Body of pancreas (tissue), 2 donors: ENCODE measurements around the genes SEC22A and HACD2.

DNA sequence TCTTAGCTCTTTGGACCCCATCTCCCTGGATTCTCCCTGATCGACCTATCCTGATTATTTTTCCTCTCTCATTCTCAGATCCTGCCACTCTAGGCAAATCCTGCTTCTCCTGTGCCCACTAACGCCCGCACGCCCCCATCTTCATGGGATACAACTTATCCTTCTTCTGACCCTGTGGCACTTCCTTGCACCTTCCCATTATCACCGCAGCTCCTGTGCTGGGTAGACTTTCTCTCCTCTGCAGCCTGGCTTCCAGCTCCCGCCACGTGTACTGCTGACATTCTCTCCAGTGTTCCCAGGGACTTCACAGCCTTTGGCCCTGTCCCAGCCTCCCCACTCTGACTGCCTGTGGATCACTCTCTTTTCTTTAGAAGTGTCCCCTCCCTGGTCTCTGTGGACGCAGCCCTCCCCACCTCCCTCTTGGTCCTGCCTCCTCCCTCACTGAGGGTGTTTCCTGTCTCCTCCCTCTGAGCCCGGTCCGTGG is 17.3 kb downstream of the PDIA5 start:
- PRO-cap, result no peak
- RAMPAGE, long total RNA, 2 experiments, result no peak in any of the 2 experiments

DNA sequence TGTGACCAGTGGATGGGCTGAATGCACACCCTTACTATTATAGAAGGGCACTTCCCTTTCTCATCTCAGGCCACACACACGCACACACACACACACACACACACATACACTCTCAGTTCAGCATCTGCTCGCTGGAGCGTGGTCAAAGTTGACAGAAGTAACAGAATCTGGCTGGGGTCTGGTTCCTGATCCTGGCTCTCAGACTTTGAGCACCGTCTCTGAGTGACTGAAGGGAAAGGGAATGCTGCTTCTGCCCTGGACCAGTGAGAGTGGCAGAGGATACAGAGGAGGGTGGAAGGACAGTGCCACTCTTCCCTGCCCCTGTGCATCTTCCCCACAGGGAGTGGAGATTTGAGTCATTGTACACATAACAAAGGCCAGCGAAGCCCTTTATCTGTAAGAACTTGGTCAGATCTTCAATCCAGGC is 38.8 kb downstream of the PDIA5 start:
- PRO-cap, result no peak
- RAMPAGE, long total RNA, 2 experiments, result no peak in any of the 2 experiments

- PRO-cap, result no peak
- RAMPAGE, long total RNA, 2 experiments, result start-site peak on the plus strand in 1 of 2 experiments, at chr3:123130277-123130894 at its widest, 11 reads per replicate
These were observed 63.6 kb downstream of the PDIA5 start for GRCh38 chr3:123130328-123130961.

DNA sequence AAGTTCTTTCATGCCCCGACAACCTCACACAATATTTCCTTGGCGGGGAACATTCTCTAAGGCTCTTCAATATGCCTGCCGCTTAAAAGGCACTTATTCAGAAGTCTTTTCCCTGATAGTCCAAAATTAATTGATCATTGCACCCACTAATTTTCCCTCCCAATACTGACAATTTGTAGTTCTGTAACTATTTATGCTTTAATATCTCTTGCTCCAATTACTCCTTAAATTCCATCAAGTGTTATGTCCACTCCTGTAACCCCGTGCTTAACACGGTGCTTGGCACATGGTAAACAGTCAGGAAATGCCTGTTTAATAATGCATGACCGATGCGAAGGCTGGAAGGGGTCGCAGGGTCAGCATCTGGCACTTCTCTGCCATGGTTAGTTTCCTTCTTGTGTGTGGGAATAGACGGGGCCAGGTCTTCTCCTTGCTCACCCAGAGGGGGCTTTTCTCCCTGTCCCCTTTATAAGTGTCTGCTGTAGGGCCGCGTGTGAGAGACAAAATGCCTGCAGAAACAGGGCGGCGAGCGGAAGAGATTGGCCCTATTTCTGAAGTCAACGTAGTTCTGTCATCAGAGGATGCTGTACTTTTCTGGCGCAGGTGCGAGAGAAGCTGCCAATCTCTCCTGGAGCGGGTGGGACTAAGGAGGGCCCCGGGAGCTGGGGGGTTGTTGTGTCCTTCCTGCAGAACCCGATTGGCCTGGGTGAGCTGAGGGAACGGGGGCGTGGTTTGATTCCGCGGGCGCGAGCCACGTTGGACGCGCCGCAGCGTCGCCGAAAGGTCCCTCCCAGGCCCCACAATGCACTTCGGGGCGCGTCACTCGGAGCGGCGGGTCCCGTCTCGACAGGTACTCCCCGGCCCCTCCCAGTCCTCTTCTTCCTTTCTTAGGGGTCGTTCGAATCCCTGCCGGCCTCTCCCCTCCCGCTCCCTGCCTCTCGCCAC is at the start of gene SEC22A:
SEC22A (plus strand) TSS at position 807 of the 945 bp plus-strand sequence.
- PRO-cap, result bidirectional peak, plus-strand start at position 822 of the sequence, minus-strand start at position 696 of the sequence
- RAMPAGE, long total RNA, 2 experiments, result start-site peak on the plus strand in 1 of 2 experiments, centred at position 818 of the sequence, 98 reads per replicate

GRCh38 chr3:123291170-123291509 is 89.4 kb downstream of the SEC22A start:
- PRO-cap, result no peak
- RAMPAGE, long total RNA, 2 experiments, result no peak in any of the 2 experiments

DNA sequence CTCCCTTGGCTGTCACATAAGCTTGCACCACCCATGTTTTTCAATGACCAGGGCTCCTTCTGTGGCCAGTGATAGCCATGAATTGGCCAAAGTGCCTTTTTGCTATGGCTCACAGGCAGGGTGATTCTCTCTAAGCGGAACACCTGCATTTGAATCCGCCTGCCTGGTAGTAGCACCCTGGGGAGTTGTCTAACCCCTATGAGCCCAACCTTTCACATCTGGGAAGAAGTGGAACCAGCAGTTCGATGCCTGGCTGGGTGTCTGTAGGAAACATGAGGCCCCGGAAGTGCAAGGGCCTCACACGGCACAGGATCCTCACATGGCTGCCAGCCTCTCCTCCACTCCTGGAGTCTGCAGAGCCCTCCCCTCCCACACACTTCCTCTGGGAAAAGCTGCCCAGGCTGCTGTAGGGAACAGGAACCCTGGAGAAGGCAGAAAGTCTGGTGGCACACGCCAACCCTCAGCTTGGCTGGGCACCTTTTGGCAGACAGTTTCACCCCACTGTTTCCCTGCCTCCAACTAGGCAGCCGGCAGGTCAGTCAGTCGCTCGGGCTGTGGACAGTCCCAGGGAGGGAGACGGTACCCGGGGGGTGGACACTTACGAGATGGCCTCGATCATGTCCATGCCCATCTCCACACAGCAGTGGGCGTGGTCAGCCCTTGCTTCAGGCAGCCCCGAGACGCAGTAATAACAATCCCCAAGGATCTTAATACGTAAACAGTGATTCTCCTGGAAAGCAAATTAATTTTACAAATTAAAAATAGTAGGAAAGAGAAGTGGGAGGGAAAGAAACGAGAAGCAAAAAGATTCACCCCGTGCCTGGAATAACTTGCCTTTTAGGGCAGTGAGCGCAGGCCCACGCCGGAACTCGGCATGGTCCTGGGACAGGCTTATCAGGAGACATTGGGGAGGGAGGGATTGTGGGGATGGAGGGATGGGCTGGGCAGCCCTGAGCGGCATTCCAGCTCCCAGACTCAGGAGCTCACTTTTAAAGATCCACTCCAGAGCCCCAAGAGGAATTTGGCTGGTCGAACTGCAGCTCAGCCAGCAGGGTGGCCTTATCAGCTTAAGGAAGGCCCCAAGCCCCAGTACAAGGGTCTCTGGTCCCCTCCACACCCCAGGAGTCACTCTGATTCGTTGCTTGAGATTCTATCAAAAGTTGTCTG is 118.2 kb downstream of the ADCY5 start:
- PRO-cap, result no peak
- RAMPAGE, long total RNA, 2 experiments, result no peak in any of the 2 experiments

GRCh38 chr3:123352031-123352497 is 96.8 kb downstream of the ADCY5 start:
- PRO-cap, result no peak
- RAMPAGE, long total RNA, 2 experiments, result no peak in any of the 2 experiments

DNA sequence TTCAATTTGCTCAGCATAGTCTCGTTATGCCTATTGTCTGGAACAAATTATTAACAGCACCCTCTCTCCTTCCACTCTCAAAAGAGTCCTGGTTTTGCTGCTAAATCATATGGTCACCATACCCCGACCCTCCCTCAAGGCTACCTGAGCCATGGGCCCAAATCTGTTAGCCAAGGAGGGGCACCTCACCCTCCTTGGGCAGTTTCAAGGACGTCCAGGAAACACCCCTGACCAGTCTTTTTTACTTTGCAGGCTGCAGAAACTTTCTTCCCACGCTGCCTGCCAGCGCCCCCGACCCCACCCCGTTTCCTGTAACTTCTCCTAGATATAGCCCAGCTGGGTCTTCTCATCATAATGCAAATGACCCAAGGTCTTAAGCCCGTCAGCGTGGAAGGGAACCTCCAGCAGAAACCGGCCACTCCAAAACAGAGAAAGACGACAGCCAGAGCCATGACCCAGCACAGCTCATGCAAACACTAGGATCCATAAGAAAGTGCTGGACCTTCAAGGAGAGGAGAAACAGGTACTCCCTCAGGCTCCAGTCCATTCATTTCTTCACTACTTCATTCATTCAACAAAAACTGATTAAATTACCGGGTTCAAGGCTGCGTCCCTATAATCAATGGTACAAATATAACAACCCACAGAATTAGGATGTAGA is 62.3 kb downstream of the ADCY5 start:
- PRO-cap, result no peak
- RAMPAGE, long total RNA, 2 experiments, result no peak in any of the 2 experiments

- PRO-cap, result no peak
- RAMPAGE, long total RNA, 2 experiments, result no peak in any of the 2 experiments
These were observed 23.7 kb downstream of the ADCY5 start for GRCh38 chr3:123425018-123425806.

- PRO-cap, result bidirectional peak, plus-strand start at chr3:123448309, minus-strand start at chr3:123448020
- RAMPAGE, long total RNA, 2 experiments, result start-site peak on the minus strand in 1 of 2 experiments, at chr3:123447448-123447464 at its widest, 8 reads per replicate
These were observed 1.2 kb downstream of the ADCY5 start for GRCh38 chr3:123447324-123448446.

- PRO-cap, result bidirectional peak, plus-strand start at chr3:123584669, minus-strand start at chr3:123584513; bidirectional peak, plus-strand start at chr3:123584779, minus-strand start at chr3:123584767; unidirectional peak, minus-strand start at chr3:123585027
- RAMPAGE, long total RNA, 2 experiments, result start-site peak on the minus strand in 1 of 2 experiments, at chr3:123585036-123585058 at its widest, 92 reads per replicate
These were observed at the start of gene HACD2 for GRCh38 chr3:123584548-123585113. Gene HACD2 (minus strand): TSS chr3:123585053.

DNA sequence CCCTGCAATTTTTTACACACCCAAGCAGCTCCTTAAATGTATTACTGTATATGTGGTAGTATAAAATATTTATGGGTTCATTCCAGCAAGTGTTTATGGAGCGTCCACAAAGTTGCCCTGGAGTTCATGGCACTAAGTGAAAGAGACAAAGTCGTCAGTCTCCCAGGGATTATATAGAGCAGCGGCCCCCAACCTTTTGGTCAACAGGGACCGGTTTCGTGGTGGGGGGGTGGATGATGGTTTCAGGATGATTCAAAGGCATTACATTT is 1.1 kb upstream of the HACD2 start:
- PRO-cap, result no peak
- RAMPAGE, long total RNA, 2 experiments, result no peak in any of the 2 experiments

DNA sequence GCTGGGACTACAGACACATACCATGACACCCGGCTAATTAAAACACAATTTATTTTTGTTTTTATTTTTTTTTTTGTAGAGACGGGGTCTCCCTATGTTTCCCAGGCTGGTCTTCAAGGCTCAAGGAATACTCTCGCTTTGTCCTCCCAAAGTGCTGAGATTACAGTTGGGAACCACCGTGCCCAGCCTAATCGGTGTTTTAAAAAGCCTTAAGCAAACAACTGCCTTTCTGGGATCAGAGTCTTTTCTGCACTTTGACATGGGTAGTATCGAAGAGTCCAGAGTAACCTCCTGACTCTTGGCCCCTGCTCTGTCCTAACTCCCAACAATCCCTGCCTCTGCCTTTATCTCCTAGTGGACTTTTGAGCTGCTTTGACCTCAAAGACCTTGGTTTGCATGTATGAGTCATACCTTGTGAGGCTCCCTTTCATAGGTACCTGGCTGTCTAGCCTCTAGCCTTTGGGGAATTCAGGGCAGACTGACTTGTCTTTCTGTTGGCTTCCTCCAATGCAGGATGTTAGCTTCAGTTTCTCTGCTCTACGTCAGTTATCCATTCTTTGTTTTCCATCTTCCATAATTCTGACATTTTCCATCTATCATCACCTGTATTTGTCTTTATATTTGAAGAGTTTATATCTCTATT is 21.0 kb upstream of the HACD2 start:
- PRO-cap, result no peak
- RAMPAGE, long total RNA, 2 experiments, result no peak in any of the 2 experiments

GRCh38 chr3:123658712-123659571 is 74.1 kb upstream of the HACD2 start:
- PRO-cap, result no peak
- RAMPAGE, long total RNA, 2 experiments, result no peak in any of the 2 experiments

DNA sequence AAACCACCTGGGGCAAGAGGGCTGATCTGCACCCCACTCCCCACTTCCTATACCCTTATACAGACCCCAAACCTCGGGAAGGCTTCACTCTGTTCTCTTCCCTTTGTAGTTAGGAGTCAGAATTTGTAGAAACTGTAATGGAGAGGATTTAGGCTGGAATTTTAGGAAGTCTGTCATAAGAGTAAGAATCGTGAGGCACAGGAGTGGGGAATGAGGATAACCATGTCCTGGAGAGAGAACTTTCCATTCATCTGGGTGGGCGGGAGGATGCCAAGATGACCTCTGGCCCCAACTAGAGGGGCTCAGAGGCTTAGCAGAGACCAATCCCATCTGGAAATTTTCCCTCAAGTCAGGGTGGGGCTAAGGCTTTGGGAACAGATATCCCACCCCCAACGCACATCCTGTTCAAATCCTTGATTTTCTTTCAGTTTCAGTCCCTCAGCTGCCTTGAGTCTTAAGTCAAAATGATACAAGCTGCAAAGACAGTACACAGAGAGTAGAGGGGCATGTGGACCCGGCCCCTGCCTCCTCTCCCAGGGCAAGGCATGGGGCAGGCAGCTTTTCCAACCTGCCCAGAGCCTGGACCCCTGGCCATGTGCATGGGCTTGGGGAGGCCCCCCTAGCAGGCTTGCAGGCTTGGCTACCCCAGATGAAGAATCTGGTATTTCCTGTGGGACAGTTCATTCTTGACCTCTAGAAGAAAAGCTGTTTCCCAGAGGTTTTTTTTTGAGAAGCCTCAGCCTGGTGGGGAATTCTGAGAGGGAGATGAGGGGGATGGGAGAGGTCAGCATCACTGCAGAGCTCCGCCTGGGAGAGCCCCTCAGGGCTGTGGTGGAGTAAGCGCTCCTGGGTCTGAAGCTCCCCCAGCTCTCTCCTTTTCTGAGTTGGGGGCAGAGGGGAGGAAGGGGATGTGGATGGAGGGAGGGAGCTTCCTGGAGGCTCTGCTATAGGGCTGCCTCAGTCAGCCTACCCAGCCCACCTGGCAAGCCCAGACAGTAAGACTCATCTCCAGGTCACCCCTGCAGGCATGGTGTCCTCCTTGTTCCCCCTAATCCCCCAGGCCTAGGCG is 109.7 kb upstream of the HACD2 start:
- PRO-cap, result no peak
- RAMPAGE, long total RNA, 2 experiments, result no peak in any of the 2 experiments

DNA sequence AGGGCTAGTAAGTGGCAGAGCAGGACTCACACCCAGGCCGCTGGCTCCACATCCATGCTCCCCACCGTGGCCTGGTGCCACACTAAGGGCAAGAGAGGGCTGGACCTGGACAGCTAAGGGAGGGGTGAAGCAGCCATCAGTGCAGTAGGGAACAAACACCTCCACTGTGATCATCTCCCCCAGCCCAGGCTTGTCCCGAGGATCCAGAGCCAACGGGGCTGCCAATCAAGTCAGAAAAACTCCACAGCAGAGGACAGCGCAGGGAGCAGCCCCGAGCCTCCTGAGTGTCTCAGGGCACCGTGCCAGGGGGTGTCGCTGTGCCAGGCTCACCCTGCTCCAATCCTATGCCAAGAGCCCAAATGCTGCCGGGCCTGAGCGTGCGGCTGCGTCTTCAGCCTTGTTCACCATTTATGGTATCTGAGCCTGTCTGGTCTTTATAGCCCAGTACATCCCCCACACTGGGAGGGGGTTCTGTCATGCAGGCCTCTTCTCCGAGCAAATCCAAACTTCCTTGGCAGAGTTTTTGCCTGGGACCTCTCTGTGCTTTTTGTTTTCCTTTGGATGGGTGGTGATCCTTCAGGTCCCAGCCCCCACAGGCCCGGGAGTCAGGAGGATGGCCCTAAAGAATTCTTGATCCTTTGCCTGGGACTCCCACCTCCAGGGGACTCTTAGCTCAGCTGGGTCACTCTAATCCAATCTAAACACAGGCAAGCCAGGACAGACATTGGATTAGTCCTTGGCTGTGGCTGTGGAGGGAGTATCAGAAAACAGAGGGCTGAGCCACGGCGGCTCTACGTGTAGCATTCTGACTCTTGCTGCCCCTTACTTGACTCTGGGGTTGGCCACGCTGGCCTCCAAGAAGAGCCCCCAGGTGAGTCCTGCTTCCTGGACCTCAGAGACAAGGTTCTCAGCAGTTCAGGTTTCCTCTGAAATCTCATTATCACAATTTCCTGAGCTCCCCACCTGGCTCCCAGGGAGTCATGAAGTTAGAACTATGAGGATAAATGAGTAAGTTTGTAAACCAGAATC is 135.1 kb upstream of the HACD2 start:
- PRO-cap, result no peak
- RAMPAGE, long total RNA, 2 experiments, result no peak in any of the 2 experiments

- PRO-cap, result no peak
- RAMPAGE, long total RNA, 2 experiments, result no peak in any of the 2 experiments
These were observed 144.5 kb downstream of the MYLK start for GRCh38 chr3:123739448-123740145.

- PRO-cap, result no peak
- RAMPAGE, long total RNA, 2 experiments, result no peak in any of the 2 experiments
These were observed 117.4 kb downstream of the MYLK start for GRCh38 chr3:123766479-123767297.

DNA sequence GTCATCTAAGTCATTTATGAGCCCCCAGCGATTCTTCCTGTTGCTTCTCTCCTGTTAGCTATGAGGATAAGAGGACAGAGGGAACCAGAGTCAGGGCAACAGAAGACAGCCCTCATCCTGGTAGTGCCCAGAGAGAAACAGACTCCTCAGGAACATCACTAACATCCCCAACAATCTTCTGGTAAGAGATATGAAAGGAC is 91.6 kb downstream of the MYLK start:
- PRO-cap, result no peak
- RAMPAGE, long total RNA, 2 experiments, result no peak in any of the 2 experiments

DNA sequence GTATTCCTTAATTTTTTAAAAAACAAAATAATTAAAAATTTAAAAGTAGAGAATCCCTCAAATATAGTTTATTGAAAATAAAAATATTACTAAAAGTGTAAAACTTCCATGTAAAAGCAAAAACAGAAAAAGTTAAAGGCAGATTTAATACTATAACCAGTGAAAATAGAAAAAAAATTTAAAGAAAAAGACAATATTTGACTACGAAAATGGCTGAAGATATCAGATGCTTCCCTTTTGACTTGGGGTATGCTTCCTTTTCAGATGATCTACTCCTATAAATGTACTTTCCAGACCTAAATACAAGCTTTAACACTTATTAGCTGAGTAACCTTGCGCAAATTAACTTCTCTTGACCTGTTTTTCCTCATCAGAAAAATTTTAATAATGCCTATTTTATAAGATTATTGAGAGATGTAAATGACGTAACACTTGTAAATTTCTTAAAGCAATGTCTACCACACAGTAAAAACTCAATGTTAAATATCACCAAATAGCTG is 10.2 kb downstream of the CCDC14 start:
- PRO-cap, result no peak
- RAMPAGE, long total RNA, 2 experiments, result no peak in any of the 2 experiments